Right common carotid artery plus branches (tissue), 1 donor: ENCODE measurements around a stretch of chr10.

GRCh38 chr10:124724569-124725239 is 19.5 kb downstream of the FAM53B start:
- PRO-cap: bidirectional peak, plus-strand start at chr10:124724951, minus-strand start at chr10:124724744

DNA sequence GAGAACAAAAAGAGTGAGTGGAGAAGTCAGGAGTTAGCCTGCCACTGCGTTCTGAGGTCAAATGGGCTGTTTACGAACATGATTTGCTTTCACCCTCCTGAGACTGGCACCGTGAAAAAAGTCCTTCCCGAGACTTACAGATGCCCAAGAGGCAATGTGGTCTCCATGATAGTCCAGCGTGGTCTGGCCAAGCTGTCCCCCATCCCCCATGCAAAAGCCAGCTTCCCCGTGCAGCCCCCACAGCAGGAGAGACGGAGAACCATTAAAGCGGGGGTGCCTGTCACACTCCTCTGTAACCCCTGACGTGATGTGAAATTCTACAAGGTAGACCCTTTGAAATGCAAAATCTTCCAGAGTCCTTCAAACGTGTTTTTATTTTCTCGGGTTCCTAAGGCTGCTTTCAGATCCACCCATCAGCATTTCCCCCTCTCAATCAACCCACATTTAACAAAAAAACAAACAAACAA is 4.6 kb downstream of the FAM53B start:
- PRO-cap: no peak

DNA sequence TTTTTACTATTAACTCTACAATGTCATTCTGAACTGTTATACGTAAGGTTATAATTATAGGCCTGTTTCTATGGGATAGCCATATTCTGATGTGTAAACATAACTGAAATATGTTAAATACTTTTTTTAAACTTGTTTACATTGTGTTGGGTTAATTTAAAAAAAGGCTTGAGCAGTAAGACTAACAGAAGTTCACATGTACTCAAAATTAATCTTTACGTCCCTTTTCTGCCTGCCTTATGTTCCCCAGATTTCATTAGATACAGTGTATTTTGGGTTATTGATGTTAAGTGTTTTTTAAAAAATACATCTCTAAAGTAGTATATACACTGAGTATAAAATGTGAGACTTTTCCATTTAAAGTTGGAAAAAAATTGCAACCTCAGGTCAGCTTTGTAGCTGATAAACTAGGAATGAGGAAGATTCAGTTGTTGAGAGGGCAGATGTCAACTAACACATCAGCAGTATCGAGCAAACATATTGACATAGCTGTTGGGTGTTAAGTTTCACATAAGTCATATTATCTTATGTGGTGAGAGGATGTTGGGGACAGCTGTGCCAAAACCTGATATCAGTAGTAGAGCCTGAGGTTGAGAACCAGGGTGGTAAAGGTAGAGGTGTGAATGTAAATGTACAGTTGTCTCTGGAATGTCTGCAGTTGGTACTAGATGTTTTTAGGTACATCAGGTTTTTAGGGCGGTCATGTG is 4.9 kb downstream of the ZRANB1 start:
- PRO-cap: no peak

- PRO-cap: no peak
These were observed 31.1 kb downstream of the CTBP2 start for GRCh38 chr10:124996576-124997362.

DNA sequence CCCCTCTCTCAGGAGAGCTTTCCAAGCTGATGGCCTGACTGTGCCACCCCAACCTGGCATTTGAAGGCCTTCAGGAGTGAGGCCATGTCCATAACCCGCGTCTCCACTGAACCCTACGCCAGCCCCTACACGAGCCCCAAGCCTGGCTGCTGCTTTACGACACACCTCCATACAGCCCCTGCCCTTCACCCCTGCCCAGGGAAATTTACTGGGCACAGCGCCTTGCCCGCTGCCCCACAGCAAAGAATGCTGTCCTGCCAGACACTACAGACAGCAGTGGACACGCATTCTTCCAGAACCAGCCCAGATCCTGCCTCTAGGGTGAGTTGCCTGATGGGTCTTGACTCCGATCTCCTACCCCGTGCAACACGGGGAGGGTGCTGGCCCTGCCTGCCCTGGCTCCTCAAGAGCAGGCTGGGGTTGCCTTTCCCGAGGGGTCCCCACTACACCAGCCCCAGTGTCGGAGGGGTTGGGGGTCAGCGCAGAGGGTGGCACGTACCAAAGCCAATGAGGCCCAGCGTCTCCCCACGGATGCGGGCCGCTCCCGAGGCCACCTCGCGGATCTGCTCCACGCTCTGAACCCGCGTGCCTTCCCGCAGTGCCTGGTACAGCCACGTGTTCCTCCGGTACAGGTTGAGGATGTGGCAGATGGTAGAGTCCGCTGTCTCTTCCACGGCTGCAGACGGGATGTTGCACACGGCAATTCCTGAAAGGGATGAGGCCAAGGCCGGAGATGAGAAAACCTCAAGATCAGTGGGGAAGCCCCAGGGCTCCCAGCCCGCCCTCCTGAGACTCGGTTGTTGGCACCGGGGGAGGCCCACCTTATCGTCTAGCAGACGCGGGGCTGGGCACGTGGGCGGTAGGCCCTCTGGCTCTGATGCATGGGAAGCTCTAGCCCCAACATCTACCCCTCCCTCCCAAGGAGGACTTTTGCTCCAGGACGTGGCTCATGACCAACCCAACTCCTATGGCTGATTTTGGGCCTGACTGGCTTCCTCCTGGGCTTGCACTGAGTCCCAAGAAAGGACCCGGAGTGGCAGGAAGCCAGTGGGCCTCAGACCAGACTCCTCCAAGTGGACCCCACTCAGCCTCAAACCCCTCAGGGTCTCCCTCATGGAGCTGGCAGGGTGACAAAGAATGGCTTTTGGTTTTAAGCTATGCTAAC is 30.0 kb downstream of the CTBP2 start:
- PRO-cap: no peak

DNA sequence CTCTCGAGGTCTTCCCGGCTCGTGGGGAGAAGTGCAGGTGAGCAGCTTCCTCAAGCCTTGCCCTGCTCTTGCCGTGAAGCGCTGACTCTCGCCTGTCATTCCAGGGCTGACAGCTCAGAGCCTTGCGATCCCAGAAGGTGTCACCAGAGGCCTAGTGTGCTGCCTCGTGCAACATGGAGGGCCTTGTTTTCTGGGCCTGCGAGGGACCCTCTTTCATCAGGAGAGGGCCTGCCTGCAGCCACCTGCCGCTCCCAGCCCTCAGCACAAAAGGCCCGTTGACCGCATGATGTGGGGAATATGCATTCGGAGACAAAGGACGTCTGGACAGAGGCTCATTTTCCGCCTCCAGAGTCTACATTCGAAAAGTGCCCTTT is 27.3 kb downstream of the CTBP2 start:
- PRO-cap: no peak

DNA sequence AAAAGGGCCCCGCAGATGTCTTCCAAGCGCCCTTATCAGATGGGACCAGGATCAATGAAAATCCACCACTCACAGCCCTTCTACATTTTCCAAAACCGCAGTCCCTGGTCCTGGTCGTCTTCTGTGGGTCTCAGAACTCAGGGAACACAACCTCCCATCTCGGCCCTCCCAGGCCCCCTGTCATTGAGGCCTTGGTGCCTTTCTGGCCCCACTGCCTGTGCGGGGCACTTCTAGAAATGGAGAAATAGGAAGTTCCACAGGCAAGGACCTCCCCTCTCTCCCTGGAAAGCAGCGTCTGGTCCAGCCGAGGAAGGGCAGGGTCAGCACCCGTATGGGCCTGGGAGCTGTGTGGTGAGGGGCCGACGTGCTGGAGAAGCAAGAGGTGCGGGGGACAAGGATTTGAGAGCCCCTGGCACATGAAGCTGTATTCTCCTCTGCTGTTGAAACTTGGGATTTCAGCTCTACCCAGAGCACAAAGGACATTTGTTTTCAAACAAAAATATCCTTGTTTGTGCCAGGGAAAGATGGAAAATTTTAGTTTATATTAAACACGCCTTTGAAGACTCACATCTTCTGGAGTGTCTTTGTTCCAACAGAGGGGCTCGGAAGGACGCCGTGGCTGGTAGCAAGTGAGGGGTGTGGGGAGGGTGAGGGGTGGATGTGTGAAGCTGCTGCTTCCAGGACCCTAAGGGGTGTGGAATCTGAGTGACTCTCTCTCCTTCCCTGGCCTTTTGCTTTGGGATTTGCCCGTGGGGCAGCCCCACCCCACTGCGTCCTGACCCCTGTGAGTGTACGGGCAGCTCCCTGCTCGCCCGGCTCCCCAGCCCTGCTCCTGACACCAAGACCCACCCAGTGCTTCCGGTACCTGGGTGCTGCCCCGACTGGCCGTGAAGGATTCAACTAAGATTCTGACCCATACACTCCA is 26.7 kb downstream of the CTBP2 start:
- PRO-cap: unidirectional peak, plus-strand start at position 595 of the sequence

GRCh38 chr10:125016328-125017462 is 11.2 kb downstream of the CTBP2 start:
- PRO-cap: unidirectional peak, plus-strand start at chr10:125017007; unidirectional peak, minus-strand start at chr10:125017055

DNA sequence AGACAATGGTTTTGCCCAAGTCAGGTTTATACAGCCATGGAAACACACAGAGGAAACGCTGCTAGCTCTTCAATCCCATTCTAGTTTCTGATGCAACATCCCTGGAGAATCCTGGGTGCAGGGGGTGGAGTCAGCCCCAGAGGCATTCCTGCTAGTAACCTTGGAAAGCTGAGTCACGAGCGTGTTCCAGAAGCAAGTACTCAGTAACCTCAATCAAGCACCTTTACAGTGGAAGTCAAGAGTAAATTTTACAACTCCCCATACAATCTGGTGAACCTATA is 9.3 kb upstream of the CTBP2 start:
- PRO-cap: no peak

DNA sequence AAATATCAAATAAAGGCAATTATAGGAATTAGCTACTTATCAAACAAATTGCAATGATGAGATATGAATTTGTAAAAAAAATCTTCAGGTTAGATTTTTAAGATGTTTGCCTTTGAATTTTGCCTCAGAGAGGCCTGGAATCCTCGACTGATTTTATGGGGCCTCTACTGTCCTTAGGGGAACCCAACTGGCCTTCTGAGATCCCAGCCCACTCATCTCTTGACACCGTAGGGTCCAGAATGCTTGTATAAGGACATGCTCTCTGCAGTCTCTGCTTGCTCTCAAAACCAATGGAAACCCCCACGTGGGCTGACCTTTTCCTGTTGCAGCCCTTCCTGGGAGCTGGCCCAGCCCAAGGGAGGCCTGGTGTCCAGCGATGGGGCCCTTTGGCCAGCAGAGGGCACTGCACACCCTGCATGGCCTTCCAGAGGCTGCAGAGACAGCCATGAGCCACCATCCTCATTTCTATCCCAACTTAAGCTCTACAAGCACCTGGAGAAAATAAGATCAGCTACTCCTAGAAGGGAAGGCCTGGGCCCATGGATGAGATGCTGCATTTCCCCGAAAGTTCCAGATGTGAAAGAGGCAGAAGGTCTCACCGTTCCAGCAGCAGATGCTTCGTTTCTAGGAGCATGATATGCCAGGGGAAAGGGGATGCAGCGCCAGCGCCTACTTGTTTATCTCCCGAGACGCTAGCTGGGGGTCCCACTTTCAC is 20.1 kb upstream of the CTBP2 start:
- PRO-cap: no peak

- PRO-cap: no peak
These were observed 122.7 kb upstream of the CTBP2 start for GRCh38 chr10:125150258-125151205.

GRCh38 chr10:125153686-125154043 is 125.8 kb upstream of the CTBP2 start:
- PRO-cap: no peak

DNA sequence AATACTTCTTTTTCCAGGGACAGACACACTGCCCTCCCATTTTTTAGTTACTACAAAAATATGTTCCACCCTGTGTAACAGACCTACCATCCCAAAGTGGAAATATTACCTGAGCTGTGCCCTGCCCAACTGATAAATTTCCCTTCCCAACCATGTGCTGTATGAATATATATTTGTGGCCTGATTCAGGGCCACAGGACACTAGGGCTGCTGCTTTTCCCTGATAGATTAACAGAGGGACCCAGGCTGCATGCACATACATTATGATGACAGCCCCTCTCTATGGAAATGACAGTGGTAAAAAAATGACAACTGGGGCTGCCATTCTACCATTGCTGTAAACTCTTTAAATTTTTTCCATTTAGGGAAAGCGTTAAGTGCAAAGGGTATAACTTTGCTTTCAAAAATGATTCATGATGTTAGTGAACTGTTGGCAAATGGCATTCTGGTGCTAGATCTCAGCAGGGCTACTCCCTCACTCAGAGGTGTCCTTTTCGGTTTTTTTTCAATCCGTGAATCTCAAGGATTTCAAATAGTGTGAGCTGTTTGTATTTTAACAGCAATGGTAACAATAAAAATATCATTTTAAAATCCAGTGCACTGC is 128.3 kb upstream of the CTBP2 start:
- PRO-cap: unidirectional peak, plus-strand start at position 443 of the sequence

GRCh38 chr10:125162047-125162387 is 134.1 kb upstream of the CTBP2 start:
- PRO-cap: no peak

DNA sequence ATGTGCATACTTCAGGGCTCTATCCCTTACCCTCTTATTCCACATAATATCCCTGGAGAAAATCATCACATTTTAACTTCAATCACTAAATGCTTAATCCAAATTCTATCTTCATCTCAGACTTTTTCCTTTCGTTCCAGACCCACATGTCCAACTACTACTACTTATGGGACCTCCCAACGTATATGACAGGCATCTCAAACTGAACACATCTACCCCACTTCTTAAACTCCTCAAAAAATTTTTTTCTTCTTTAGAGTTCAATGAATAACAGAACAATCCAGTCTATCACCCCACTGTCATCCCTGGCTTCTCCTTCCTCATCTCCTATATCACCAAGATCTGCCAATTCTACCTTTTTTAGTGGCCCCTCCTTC is 4.5 kb upstream of the FANK1 start:
- PRO-cap: no peak

- PRO-cap: no peak
These were observed 44.1 kb downstream of the FANK1 start for GRCh38 chr10:125940417-125940825.

DNA sequence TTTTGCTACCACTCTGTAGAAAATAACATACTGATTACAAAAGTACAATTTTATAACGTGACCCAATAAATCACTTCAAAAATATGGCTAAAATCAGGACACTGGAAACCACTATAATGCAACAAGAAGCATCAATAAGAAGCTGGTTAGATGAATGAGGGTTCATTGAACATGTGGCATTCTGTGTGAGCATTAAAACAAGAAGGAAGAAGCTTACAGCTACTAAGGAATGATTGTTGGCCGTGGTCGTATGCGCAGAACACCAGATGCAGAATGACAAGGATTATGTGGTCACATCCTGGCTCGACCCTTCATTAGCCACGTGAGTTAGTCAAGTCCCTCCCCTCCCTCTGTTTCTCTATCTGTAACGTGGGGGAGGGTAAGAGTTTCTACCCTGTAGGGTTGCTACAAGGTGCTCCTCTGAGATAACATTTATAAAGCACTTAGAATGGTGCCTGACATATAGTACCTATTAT is 174.3 kb downstream of the ADAM12 start:
- PRO-cap: no peak

GRCh38 chr10:126421744-126422374 is 33.6 kb upstream of the ADAM12 start:
- PRO-cap: no peak

- PRO-cap: no peak
These were observed 71.0 kb upstream of the ADAM12 start for GRCh38 chr10:126459227-126459755.

DNA sequence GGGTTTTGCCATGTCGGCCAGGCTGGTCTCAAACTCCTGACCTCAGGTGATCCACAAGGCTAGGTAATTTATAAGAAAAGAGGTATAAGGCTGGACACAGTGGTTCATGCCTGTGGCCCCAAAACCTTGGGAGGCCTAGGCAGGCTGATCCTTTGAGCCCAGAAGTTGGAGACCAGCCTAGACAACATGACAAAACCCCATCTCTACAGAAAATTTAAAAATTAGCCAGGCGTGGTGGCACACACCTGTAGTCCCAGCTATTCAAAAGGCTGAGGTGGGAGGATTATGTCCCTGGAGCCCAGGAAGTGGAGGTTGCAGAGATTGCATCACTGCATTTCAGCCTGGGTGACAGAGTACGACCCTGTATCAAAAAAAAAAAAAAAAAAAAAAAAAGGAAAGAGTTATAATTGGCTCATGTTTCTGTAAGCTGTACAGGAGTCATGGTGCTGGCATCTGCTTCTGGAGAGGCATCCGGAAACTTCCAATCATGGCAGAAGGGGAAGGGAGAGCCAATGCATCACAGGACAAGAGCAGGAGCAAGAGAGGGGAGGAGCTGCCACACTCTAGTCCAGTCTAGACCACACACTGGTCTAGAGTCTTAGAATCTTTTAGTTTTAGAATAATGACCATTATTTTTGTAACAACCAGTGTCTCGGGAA is 16.7 kb downstream of the DOCK1 start:
- PRO-cap: no peak